Pulmonary lymph node (tissue), 1 donor: ENCODE measurements around a stretch of chr6.

DNA sequence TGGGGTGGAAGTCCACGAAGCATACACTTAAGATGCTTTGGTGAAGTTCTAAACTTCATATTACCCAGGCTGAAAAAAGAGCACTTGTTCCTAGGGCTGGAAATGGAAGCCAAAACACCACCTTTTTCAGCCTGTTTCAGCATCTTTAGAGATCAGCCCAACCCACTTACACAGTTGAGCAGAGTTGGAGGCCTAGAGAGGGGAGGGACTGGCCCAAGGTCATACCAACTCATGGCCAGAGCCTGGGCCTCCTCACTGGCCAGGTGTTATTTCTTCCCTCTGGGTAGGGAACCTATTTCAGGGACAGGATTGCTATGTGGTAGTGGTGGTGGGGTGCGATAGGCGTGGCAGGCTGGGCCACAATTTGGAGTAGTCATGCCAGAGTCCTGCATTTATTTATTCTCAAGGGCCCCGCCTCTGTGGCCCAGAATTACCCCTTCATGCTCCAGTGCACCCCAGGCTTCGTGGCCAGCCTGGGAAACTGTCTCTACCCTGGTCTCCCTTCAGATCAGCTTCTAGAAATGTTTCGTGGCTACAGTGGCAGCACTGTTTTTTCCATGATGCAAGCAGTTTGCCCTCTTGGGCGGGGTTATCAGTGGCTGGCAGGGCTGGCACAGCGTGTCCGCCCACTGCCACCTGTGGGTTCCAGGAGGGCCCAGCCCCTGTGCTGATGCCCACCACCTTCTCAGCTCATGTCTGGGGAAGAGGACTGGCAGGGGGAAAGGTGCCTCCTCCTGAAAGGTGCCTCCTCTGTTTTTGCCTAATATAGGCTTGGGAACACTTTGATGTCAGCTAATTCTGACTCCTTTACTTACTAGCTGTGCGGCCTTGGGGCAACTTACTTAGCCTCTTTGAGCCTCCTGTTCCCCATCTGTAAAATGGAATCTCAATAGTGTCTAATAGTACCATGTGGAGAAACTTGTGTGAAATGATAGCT lies 6.3 kb downstream of the VEGFA start:
- PRO-cap, result unidirectional peak, minus-strand start at position 510 of the sequence

DNA sequence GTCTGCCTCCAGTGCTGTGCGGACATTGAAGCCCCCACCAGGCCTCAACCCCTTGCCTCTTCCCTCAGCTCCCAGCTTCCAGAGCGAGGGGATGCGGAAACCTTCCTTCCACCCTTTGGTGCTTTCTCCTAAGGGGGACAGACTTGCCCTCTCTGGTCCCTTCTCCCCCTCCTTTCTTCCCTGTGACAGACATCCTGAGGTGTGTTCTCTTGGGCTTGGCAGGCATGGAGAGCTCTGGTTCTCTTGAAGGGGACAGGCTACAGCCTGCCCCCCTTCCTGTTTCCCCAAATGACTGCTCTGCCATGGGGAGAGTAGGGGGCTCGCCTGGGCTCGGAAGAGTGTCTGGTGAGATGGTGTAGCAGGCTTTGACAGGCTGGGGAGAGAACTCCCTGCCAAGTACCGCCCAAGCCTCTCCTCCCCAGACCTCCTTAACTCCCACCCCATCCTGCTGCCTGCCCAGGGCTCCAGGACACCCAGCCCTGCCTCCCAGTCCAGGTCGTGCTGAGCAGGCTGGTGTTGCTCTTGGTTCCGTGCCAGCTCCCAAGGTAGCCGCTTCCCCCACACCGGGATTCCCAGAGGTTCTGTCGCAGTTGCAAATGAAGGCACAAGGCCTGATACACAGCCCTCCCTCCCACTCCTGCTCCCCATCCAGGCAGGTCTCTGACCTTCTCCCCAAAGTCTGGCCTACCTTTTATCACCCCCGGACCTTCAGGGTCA lies 9.8 kb downstream of the VEGFA start:
- PRO-cap, result no peak

- PRO-cap, result no peak
Observed at GRCh38 chr6:43781827-43782225, 11.8 kb downstream of the VEGFA start.

DNA sequence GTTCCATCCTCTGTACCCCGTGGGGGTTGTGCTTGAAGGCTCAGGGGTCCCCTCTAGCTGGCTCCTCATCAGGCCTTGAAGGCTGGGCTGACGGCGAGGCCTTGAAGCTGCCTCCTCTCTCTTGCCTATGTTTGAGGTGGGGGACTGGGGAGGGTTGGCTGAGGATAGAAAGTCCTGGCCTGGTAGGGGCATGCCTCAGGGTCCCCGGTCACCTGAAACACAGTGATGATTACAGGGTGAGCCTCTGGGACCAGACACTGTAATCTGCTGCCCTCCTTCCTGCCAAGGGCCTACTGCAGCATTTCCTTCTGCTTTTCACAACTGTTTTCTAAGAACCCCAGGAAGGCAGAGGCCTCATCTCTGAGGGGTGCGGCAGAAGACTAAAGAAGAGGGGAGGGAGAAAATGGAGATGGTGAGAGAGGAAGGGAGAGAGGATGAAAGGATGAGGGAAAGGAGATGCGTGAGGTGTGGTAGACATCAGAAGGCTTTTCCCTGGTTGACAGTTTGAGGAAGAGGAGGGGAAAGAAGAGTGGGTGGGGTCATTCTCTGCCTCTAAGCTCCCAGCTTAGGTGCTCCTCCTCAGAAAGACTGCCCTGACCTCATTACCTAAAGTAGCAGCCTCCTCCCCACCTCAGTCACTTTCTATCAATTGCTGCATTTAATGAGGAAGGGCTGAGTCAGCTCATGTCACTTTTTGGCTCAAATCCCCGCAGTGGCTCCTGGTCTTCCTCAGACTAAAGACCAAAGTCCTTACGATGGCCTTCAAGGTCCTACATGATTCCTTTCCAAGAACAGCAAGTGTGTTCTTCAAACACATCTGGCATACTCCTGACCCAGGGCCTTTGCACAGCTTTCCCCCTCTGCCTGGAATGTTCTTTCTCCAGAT lies 29.8 kb downstream of the VEGFA start:
- PRO-cap, result no peak

GRCh38 chr6:43809205-43810004 lies 39.4 kb downstream of the VEGFA start:
- PRO-cap, result no peak

DNA sequence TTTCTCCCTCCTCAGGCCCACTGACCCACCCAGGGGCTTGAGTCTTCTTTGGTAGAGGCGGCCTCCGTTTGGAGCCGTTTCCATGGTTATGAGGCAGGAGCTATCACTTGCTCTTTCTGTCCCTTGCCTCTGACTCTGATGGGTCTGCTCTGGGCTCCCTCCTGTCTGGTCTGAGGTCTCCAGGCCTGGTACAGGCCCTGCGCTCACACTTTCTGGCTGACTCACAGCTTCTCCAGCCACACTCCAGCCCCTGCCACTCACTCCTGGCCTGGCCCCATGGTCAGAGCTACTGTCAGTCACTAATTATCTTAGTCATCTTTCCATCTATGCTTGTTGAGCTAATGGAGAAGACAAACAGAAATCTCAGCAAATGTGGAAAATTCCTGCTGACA lies 63.1 kb downstream of the VEGFA start:
- PRO-cap, result no peak

DNA sequence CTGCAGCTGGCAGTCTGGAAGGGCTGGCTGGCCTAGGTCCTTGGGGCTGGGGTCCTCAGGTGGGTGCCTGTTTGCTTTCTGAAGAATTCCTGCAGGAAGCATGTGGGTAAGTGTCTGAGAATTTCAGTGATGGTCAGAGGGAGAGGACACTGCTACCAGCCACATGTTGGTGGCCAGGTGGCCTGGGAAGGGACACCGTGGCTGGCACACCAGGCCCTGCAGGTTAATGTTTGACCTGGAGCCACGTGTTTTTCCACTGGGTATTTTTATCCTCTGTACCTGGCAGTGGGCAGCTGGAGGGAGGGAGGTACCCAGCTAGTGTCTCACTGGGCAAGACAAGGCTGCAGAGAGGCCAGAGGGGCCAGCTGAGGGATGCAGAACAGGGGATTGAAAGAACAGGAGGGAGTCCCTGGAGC lies 143.5 kb downstream of the VEGFA start:
- PRO-cap, result no peak

DNA sequence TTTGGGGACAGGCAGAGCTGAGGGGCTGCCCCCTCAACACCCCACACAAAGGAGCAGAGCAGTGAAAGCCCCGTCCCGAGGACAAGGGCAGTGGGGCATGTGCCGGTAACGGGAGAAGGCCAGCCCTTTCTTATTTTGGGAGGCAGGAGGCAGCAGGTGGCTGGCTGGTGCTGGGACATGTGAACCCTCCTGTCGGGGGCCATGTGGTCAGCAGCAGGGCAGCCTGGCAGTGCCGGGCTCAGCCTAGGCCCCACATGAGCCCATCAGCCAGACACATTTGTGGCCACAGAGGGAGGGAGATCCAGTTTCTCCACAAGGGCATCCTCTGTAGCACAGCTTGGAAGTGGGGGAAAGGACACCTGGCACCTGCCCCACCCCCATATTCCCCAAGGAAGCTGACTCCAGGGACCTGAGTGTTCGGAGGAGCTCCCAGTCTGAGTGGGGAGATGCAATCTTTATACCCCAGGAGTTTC lies 137.6 kb downstream of the MRPL14 start:
- PRO-cap, result no peak

DNA sequence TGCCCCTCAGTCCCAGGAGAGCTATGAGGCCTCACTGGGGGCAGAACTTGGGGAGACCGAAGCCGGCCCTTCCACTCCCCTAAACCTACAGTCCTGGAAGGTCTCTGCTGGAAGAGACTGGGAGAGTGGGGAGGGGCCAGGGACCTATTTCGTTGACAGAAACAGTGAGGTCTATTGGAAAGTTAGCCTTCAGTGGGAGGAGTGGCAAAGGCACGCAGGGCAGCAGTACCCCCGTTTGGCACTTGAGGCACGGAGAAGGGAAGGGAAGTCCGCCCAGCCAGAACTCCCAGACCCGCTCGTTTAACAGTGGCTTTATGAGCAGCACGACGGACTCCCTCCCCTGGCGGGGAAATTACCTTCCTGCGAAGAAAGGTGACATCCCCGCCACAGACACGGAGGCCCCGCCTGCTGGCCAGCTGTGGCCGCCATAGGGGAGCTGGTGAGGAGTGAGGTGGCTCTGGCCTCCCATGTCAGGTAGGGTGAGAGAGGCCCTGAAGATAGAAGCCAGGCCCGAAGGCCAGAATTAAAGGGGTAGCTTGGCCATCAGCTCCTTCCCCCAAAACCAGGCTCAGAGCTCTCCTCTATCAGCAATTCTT lies 123.9 kb downstream of the MRPL14 start:
- PRO-cap, result unidirectional peak, minus-strand start at position 288 of the sequence

DNA sequence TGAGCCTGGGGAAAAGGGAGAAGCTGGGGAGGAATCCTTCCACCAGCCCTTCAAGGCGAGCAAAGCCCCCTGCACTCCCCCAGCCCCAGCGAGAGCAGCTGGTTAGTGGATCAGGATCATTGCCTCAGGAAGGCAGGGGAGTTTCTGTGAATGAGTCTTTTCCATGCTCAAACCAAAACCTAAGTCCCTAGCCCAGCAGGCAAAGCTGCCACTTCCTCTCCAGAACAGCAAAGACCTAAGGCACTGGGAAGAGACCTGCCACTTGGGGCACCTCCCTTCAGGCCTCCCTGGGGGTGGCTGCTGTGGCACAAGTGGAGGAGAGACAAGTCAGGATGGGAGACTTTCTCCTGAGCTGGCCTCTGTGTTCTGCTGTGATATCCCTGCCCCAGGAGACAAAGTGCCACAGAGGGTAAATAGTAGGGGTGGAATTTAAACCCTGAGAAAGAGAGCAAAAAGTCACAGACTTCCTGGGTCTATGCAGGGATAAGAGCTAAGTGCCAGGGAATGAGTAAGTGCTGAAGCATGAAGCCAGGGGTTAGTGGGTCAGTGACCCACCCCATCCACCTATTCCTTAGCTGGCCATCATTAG lies 84.3 kb downstream of the MRPL14 start:
- PRO-cap, result no peak

DNA sequence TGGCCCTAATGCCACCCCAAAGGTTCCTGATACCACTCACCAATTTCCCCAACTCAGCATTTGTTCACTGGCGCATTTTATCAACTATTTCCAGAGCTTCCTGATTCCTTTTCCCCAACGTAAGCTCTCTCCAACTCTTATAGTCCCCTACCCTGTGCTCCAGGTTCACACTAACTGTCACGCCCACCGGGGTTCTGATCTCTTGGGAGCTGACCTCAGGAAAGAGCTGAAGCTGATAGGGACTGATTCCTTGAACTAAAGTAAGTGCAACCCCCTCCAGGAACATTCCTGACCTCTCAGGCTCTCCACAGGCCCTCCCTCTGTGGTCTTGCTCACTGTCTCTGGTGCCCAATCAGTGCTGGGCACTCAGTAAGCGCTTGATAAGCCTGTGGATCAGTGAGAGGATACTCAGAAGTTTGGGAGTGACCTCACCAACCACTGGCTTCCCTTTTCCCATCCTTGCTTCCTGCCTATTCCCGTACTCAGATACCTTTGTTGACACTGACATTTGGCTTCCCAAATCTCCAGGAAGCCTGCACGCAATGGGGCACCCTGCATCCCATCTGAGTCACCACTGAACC lies 73.2 kb downstream of the MRPL14 start:
- PRO-cap, result no peak

DNA sequence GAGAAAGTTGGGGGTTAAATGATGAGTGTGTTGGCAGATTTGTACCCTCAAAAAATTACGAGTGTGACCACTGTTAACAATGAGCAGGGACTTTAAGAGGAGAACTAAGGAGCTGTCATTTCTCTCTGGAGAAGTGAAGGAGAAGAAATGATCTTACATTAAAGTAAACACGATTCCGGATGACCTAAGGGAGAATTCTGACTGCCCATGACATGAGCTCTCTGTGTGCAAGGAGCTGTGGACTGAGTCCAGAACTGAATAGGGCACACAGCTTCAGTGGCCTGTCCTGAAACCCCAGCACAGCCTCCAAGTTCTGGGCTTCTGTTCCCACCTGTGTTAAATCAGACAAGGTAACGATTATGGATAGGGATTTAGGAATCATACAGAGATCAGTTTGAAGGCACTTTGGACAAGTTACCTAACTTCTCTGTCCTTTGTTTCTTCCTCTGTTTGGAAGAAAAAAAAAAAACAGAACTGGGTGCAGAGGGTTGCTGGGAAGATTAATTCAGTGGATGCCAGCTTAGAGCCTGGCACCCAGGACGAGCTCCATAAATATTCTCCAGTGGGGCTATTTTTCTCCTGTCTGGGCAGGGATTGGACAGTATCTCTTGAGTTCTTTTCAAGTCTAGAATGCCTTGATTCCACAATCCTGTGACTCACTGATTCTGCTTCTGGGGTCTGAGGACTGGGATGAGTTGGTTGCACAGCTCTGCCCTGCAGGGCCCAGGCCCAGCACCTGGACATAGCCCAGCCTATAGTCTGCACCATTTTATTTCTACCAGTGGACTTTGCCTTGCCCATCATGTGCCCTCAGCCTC lies 65.7 kb downstream of the MRPL14 start:
- PRO-cap, result no peak

GRCh38 chr6:44062667-44063245 lies 64.5 kb downstream of the MRPL14 start:
- PRO-cap, result no peak

DNA sequence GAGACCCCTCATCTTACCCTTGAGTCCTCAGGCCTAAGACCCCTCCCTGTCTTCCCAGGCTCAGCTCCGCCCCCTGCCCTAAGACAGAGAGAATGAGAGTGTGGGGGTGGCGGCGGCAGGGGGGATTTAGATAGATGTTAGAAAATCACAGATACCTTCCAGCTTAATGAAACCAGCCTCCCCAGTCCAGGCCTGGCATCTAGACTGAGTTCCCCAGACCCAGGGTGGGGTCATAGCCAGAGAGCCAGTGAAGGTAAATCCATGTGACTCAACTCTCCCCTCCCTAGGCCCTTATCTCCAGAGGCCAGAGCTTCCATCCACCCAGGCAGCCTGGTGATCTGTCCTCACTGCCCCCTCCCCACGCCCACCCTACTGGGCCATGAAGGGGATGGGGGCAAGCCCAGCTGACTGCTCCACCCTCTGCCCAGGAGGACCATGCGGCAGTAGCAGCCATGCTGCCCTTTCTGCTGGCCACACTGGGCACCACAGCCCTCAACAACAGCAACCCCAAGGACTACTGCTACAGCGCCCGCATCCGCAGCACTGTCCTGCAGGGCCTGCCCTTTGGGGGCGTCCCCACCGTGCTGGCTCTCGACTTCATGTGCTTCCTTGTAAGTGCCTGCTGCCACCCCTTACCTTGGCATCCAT lies 6.9 kb downstream of the TMEM63B start:
- PRO-cap, result no peak

DNA sequence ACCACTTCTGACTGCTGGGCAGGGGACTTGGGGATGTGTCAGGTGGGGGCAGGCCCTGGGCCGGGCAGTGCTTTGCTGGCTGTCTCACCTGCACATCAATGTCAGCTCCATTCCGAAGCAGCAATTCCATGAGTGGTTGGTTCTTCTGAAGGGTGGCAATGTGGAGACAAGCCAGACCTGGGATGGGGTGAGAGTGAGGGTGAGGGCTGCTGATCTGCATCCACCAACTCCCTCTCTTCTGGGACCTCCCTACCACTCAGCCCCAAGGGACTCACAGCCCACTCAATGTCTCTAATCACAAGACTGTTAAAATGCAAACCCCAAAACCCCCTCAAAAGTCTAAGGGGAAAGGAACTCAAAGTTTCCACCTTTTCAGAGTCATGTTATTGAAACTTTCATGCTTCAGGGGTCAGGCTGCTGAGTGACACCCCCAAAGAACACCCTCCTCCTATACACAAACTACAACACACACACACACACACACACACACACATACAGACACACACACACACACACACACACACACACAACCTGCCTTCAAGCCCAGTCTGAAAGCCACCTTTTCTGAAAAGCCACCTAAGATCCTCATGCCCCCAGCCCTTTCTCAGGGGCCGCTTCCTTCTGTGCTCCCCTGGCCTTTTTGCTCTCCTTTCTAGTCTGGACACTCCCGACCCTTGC lies 3.2 kb upstream of the SLC35B2 start:
- PRO-cap, result bidirectional peak, plus-strand start at position 412 of the sequence, minus-strand start at position 238 of the sequence

GRCh38 chr6:44275780-44276461 lies 5.7 kb downstream of the TMEM151B start:
- PRO-cap, result bidirectional peak, plus-strand start at chr6:44276381, minus-strand start at chr6:44276178

DNA sequence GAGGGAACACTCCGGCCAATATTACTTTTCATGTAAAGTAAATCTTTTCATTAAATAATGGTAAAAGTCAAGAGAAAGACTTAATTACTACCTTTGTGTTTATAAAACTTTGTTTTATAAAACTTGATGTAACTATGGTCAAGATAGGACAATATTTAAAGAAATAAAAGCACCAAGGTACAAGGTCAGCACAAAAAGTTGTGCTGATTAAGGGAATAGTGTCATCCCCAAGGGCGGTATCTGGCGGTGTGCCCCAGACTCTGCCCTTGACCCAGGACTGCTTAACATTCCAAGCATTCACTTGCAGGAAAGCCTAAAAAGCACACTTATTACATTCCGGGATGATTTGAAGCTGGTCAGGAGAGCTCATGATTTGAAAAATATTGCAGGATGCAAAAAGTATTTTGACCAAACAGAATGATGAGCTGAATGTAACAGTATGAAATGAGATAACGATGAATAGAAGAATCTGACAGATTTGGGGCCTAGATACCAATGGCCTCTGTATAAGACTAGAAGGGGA lies 77.0 kb downstream of the CDC5L start:
- PRO-cap, result no peak

DNA sequence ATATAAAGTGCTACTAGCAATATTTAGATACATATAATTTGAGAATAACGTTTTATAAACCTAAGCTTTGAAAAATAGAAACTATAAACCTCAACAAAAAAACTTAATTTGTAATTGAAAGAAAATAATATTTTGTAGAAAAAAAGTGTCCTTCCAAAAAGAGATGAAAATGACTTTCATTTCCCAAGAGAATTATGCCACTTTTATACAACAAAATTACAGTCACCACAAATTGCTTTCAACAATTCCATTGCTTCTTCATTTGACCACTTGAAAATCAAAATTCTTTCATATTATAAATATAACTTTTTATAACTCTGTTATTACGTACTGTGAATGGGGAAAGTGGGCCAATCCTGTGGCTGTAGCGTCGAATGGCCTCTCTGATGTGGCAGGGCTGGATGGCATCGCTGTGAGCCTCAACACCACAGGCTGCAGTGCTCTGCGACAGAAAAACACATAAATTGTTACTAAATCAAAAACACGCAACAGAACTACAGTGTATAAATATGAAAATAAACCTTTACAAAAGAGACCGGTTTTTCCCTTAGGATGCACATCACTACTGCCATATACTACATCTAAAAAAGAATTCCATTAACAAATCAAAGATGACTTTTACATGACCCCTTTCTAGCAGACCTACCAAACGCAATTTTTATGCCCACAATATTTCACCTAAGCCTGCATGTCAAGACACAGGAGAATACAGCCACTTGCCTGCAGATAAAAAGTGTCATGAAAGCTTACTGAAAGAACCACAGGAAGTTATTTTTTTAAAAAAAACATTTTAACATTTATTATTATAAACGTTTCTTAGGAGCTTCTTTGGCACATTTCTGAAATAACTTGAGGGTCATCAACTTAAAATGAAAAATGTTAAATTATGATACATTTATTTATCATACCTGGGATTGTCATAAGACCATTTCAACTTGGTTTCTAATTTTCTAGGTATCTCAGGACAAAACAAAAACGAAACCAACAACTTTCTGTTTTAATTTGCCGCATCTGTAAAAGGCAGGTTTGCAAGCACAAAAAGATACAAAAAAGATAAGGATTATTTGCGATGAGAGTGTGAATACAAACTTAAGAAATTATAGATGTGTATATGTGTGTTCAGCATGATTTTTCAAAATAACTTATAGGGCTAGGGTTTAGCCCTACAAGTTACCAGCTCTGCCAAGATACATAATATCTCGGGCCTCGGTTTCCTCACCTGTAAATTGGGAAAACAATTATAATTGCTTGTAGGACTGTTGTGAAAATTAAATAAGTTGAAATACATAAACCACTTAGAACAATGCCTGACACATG lies 395.4 kb upstream of the RUNX2 start:
- PRO-cap, result bidirectional peak, plus-strand start at position 386 of the sequence, minus-strand start at position 270 of the sequence

GRCh38 chr6:45175969-45176209 lies 152.2 kb upstream of the RUNX2 start:
- PRO-cap, result no peak

GRCh38 chr6:45422798-45423177 lies 45.1 kb upstream of the SUPT3H start:
- PRO-cap, result no peak